Measurements from ENCODE around the gene RGS19.

DNA sequence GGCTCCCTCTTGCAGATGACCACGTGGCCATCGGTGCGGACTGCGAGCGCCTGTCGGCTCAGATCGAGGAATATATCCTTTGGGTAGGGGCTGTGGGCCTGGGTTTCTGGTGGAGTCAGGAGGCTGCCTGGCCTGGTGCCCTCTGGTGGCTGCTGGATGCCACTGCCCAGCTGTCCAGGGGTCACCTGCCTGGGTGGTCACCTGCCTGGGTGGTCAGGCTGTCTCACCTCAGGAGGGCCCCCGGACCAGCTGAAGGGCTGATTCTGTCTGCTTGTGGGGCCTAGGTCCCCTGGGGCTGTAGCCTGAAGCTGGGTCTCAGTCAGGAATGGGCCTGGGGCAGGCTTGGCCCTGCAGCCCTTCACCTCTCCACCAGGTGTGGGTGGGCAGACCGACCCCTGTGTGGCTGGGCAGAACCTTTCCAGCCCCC, 6.8 kb downstream of the TCEA2 start:
- PRO-cap = no peak

DNA sequence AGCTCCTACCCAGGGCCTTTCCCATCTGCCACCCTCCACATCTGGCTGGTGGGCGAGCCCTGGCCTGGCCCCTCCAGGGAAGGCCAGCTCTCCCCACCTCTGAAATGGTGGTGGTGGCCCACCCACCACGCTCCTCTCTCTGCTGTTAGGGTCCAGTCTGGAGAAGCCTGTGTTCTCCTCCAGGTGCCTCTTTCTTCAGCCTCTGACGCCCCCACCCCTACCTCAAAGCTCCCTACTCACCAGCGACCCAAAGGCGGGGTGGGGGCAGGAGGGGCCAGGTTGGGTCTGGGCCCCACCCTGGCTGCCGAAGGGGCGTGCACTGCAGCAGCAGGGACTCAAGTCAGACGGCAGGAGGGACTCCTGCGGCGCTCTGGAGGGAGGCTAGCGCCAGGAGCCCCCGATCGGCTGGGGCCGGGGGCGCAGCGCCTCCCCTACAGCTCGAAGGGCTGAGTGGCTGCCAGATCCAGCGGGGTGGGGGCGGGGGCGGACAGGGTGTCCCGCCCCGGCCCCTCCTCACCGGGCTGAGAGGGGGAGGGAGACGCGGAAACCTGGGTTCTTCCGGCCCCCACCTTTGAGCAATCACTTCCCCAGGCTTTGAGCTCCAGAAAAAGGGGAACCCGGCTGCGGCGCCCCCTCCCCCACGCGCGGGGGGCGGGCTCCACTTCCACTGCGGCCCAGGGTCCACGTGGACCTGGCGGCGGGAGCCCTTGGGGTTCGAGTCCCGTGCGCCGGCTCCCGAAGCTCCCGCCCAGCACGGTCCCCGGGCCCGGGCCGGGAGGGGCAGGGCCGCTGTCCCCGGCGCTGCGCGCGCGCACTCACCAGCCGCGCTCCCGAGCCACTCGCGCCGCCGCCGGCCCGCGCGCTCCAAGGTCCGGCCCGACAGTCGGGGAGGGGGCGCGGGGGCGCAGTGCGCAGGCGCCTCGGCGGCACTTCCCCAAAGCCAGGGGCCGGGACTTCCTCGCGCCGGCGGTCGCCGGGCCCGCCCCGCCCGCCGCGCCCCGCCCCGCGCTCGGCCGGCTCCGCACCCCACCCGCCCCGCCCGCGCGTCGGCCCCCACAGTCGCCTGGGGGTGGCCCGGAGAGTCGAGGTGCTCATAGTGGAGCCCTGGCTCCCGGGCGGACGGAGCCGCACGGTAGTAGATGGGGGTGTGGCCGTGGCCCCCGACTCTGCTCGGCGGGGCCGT, at the start of gene RGS19:
TSS of gene RGS19 (minus strand) at position 465 of the 1,183 bp plus-strand sequence.
- PRO-cap = bidirectional peak, plus-strand start at position 343 of the sequence, minus-strand start at position 372 of the sequence; bidirectional peak, plus-strand start at position 553 of the sequence, minus-strand start at position 435 of the sequence; bidirectional peak, plus-strand start at position 1,058 of the sequence, minus-strand start at position 881 of the sequence

DNA sequence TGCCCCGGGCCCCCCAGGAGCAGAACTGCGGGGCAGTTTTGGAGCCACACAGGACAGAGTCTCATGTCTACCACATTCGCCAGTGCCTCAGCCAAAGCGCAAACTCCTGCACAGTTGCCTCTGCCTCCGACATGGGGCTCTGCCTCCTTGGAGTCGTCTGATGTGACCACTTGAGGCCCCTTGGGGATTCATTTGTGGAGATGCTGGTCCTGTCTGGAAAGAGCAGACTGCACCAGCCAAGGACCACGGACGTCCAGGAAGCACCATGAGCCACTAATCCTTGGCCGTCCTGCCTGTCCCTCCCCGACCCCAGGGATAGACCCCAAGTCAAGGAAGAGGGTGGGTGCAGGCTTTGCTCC, 41.8 kb upstream of the PCMTD2 start:
- PRO-cap = no peak

DNA sequence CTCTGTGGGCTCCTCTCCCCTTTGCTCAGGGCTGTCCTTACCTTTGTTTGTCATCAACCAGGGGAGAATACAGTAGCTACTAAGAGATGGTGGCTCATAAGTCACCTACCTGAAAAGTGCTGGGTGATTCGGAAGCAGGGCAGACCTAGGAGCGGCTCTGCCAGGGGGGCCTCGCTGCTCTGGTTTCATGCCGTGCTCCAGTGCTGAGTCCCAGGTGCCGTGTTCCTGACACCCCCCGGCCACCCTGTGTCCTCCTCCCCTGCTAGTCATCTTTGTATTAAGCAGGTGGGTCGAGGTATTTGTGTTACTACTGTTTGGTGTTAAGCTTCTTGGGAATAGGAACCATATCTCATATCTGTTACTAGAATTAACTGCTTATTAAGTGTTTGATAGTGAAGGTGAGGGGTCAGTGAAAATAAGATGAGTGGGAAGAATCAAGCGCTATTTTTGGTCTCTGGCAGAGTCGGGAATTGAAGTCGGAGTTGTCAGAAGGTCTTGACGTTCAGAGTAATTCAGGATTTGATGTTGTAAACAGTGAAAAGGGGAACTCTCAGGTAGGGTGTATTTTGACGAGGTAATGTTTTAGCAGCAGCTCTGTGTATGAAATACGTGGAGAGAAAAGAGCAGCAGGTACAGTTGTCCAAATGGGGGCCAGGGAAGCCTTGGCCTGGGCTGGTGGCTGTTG, 7.3 kb downstream of the PCMTD2 start:
- PRO-cap = no peak

GRCh38 chr20:64264976-64265642, 9.6 kb downstream of the PCMTD2 start:
- PRO-cap = no peak

GRCh38 chr20:64286352-64286793, 30.8 kb downstream of the PCMTD2 start:
- PRO-cap = no peak